ENCODE data around the genes PIP4K2C and MARCHF9.

- PRO-cap: no peak
Measured at GRCh38 chr12:57234808-57235646, 1.9 kb downstream of the NDUFA4L2 start.

GRCh38 chr12:57254563-57255402, 3.8 kb upstream of the STAC3 start:
- PRO-cap: no peak

DNA sequence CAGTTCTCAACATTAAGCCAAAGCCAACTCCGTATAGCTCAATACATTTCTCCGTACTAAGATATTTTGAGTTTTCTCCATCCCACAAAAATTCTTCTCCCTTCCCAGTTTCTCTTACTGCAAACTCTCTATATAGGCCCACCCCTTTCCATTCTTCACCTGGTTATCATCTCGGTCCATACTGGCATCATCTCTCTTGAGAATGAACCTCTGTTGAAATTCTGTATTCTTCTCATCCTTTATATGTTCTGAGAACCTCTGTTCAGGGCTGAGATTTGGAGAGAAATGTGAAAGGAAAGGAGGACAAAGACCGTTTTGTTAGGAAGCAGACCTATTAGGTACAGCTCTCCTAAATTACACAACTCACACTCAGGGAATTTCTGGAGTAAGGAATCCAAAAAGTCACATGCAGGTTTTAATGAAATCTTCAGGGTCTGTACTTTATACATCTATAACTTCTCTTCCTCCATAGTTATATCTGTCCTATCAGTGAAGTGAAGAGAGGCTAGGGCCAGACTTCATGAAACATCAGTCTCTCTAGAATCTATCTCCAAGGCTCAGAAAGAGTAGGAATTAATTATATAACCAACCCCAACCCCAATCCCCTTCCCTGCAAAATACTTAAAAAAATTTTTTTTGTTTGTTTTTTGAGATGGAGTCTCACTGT, 44.4 kb upstream of the STAC3 start:
- PRO-cap: no peak

DNA sequence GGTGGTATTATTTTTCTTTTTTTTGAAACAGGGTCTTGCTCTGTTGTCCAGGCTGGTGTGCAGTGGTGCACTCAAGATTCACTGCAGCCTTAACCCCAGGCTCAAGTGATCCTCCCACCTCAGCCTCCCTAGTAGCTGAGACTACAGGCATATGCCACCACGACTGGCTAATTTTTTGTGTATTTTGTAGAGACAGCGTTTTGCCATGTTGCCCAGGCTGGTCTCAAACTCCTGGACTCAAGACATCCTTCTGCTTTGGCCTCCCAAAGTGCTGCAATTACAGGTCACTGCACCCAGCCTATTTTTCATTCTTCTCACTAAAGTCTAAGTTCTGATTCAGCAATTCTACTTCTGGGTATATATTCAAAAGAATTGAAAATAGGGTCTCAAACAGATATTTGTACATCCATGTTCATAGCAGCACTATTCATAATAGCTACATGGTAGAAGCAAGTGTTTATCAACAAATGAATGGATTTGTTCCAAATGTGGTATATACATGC, 52.4 kb downstream of the R3HDM2 start:
- PRO-cap: no peak

- PRO-cap: no peak
Measured at GRCh38 chr12:57420408-57421133, 10.3 kb downstream of the R3HDM2 start.

- PRO-cap: bidirectional peak, plus-strand start at chr12:57455984, minus-strand start at chr12:57455956
Measured at GRCh38 chr12:57455801-57456061, 624 bp downstream of the INHBE start.

DNA sequence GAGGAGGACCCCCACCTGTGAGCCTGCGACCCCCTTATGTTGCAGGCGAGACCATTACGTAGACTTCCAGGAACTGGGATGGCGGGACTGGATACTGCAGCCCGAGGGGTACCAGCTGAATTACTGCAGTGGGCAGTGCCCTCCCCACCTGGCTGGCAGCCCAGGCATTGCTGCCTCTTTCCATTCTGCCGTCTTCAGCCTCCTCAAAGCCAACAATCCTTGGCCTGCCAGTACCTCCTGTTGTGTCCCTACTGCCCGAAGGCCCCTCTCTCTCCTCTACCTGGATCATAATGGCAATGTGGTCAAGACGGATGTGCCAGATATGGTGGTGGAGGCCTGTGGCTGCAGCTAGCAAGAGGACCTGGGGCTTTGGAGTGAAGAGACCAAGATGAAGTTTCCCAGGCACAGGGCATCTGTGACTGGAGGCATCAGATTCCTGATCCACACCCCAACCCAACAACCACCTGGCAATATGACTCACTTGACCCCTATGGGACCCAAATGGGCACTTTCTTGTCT, 1.4 kb downstream of the INHBE start:
- PRO-cap: no peak

DNA sequence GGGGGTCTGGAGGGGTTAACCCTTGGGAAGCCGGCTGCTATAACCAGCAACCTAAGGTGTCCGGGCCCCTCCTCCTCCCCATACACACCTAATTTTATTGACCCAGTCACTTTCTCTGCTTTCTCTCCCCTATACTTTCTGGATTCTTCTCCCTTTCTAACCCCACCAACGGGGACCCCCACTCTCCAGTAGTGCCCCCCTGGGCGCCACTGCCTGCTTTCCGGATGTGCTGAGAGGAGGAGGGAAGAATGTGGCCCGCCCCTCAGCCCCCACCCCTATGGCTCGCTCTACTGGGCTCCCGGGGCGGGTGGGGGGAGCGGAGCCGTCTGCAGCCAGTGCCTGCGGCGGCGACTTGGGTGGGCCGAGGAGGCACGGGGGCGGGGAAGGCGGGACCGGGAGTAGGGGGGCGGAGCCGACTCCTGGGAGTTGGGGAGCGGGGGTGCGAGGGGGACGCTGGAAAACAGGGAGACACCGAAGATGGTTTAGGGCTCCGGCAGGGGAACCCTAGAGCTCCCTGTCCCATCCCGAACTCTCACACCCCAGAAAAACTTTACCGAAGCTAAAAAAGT, 1.9 kb downstream of the GLI1 start:
- PRO-cap: bidirectional peak, plus-strand start at position 91 of the sequence, minus-strand start outside the sequence; bidirectional peak, plus-strand start at position 426 of the sequence, minus-strand start at position 211 of the sequence

- PRO-cap: no peak
Measured at GRCh38 chr12:57523848-57524486, 1.3 kb downstream of the MBD6 start.

DNA sequence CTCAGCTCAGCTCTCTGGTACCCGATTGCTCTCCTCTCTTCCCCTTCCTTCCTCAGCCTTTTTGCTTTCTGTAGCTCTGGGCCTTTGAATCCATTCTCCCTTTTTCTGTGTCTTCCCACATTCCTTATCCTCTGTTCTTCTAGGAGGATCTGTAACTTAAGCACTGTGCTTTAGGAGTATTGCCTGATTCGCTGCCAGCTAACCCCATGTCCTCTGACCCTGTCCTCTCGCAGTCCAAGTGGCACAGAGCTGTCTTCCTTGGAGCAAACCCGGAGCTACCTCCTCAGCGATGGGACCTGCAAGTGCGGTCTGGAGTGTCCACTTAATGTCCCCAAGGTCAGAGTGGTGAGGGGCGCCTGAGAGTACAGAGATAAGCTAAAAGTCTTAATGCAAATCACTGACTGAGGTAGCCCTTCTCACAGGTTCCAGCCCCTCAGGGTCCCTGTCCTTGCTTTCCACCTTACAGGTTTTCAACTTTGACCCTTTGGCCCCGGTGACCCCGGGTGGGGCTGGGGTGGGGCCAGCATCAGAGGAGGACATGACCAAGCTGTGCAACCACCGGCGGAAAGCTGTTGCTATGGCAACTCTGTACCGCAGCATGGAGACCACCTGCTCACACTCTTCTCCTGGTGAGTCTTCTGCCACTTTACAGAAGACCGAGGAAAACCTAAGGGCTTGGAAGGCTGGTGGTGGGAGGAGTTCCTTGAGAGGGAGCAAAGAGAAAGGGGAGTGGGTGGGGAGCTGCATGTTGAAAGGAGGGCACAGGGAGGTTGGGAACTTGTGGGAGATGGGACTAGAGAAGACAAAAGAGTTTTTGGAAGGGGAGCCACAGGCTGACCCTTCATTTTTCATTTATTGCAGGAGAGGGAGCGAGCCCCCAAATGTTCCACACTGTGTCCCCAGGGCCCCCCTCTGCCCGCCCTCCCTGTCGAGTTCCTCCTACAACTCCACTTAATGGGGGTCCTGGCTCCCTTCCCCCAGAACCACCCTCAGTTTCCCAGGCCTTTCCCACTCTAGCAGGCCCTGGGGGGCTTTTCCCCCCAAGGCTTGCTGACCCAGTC, 2.2 kb downstream of the MBD6 start:
- PRO-cap: no peak

DNA sequence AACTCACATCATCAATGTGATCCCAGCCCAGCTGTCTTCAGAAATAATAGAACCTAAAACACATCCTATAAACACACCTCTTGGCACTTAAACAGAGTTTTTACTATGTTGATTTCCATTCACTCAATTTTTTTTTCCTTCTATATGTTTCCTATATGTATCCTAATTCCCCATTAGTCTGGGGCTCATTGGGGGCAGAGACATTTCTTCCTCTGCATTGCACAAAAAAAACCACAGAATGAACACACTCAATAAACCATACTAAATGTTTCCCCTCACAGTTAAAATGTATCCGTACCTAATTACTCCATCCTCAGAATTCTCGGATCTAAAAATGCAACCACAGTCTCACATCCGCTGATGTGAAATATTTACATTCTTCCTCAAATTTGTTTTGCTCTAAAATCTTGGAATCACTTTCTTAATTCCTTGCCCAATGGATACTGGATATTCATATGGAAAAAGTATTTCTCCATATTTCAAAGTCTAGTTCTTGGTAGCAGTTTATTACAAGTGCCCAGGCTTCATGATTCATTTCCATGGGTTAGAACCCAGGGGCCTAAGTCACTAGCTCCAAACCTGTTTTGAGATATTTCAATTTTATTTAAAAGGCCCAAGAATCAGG, 1.7 kb downstream of the DCTN2 start:
- PRO-cap: no peak

DNA sequence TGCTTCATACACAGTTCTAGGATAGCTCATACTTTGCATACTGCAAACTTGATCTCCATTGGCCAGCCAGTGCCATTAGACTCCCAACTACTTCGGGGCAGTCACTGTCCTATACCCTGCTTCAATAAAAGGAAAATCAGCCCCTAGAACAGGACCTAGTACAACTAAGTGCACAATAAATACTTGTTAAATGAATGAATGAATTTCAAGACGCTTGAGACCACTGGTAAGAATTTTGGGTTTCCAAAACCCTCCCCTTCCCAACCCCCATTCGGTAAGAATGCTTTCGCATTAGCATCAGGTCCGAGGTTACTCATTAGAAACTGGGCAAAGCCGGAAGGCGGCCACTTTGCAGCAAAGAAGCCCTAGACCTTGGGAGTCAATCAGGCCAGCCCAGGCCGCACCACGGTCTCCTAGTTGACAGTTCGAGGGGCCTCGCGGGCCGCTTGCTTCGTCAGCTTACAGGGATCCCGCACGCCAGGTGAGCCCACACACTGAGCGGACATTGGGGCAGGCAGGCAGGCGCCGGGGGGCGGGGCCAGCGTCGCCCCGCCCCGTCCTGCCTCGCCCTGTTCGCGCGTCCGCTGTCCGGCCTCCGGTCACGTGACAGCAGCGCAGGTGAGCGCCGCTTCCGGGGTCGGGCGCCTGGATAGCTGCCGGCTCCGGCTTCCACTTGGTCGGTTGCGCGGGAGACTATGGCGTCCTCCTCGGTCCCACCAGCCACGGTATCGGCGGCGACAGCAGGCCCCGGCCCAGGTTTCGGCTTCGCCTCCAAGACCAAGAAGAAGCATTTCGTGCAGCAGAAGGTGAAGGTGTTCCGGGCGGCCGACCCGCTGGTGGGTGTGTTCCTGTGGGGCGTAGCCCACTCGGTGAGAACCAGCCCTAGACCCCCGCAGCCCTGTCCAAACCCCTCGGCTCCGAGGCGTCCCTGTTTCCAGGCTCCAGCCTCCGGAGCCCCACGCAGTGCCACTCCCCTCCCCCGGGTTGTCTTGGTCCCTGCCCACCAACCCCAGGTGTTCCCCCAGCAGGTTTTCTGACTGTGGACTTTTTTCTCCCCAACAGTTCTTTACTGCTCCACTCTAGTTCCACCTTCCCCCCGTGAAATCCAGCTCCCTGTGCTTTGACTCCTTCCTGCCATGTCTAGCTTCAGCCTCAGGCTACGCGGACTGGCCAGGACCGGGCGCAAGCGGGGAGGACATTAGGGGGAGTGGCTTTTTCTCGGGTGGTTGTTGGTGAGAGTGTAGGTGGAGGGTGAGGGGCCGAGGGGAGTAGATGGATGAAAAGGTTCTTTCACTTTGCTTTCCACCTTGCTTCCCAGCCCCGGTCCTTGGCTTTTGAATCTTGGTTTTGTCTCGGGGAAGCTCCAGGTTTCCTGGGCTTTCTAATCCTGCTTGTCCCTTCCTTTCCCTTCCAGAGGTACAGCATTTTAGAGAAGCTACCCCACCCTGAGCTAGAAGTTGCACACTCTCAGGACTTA, at the start of gene PIP4K2C:
TSS of gene PIP4K2C (plus strand) at position 598 of the 1,477 bp plus-strand sequence.
- PRO-cap: bidirectional peak, plus-strand start at position 300 of the sequence, minus-strand start at position 325 of the sequence; bidirectional peak, plus-strand start at position 674 of the sequence, minus-strand start at position 507 of the sequence; unidirectional peak, minus-strand start at position 1,168 of the sequence

DNA sequence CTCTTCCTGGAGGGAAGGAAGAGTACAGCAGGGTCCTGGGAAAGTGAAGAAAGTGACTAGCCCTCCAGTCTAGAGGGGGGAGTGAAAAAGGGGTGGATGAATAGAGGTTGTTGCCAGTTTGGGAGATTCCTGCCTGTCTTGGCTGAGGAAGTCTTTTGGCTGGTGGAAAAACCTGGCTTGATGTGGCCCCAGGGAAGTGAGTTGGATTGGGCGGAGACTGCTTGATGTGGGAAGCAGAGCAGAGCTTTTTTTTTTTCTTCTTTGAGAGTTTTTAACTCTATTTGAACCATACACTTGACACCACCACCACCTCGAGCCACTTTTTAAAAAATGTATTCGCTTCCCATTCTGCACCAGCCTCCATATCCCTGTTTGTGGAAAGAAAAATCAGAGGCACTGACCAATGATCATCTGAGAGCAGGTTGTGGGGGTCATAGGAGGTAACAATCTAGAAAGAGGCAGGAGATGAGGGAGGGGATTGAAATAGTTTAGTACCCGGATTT, 766 bp upstream of the DTX3 start:
- PRO-cap: no peak

- PRO-cap: no peak
Measured at GRCh38 chr12:57608775-57609568, 2.3 kb upstream of the ARHGEF25 start.

DNA sequence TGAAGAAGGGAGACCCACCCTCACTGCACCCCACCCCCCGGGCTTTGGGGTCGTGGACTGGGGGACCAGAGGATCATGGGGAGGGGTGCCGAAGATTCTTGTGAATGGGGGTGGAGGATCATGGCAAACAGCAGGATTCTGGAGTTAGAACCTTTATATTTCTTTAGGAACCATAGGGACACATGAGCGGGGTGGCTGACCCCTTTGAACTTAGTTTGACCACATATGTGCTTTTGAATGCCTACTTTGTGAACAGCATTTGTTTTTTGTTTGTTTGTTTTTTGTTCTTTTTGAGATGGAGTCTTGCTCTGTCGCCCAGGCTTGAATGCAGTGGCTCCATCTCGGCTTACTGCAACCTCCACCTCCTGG, 7.0 kb downstream of the ARHGEF25 start:
- PRO-cap: no peak

DNA sequence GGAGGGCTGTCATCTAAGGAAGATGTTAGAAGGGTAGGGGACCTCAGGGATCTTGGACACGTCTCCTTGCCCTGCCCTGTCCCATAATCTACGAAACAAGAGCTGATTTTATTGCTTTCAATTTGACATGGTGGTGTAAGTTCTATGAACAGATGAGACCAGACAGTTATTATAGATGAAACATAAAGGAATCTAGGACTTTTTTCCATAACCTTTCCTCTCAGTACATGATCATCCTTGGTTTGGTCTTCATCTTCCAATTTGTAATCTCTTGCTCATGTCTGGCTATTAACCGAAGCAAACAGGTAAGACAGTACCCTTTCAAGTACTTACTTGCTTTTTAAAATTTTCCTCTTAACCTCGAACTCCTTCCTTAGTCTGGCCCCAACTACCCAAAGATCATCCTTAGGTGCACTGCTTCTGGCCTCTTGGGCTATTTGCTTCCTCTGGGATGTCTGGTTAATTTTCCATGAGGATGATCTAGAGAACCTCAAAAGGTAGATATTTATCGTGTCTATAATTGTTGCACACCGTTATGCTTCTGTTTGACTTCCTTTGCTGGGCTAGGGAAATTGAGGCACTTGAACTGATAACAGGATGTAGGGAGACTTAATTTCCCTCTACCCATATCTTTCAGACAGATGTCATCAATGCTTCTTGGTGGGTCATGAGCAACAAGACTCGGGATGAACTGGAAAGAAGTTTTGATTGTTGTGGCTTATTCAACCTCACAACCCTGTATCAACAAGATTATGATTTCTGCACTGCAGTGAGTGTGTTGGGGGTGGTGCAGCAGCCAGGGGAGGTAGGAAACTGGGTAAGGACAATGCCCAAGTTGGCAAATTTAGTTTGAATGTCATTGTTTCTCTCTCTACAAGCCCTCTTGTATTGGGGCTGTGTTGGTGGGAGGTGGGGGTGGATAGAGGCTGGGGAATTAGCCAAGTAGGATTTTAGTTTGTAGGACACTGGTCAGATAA, 1.4 kb downstream of the TSPAN31 start:
- PRO-cap: unidirectional peak, minus-strand start at position 345 of the sequence

DNA sequence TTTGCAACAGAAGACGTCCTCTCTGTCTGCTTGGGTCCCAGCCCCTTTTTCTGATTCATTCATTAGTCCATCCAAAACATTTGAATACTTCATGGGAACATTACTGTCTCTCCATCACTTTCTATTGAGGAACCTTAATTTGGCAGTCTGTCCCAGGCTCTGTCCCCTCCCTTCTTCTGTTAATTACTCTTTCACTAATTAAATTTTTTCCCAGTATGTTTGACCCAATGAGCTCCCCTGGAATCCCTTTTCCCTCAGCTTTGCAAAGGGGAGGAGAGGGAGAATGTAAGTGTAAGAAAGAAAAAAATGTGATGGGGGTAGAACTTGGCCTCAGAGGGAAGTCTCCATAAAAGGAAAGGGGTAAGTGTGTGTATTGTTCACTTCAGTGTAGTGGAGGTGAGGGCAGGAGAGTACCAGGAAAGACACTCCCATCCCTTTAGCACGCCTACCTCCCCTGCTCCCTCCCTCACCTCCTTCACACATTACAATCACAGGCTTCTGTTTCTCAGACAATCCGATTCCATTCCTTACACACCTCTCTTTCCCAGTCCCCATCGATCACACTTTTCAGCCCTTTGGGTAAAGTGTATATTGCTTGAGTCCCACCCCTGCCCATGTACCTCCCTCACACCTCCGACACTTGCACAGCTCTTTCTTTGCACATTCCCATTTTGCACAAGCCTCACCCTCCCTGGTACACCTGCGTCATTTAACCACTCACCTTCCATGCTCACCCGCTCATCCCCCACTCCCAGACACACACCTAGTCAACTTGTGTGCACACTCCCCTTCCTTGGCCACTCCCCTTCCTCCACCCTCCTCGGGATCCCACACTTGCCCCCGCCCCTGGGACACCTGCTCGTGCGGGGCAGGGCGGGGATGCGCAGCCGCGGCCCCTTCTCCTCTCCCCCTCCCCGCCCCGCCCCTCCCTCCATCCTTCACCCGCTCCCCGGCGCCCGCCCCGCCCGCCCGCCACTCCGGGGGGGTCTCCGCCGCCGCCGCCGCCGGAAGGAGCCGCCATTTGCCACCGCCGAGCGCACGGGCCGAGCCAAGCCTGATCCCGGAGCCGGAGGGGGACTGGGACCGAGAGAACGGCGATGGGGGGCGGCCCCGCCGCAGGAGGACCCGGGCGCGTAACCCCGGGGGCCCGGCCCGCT, at the start of gene MARCHF9:
TSS of gene MARCHF9 (plus strand) at position 1,013 of the 1,157 bp plus-strand sequence.
- PRO-cap: unidirectional peak, plus-strand start at position 376 of the sequence; bidirectional peak, plus-strand start at position 1,021 of the sequence, minus-strand start at position 757 of the sequence

- PRO-cap: no peak
Measured at GRCh38 chr12:57881365-57882171, 35.0 kb upstream of the CTDSP2 start.

GRCh38 chr12:57889369-57890164, 43.0 kb upstream of the CTDSP2 start:
- PRO-cap: no peak

- PRO-cap: no peak
Measured at GRCh38 chr12:57890357-57891152, 44.0 kb upstream of the CTDSP2 start.

All from H9 (cell line).